Mammary microvascular endothelial cell (primary cell): ENCODE measurements around the genes FIGN, COBLL1 and XIRP2.

GRCh38 chr2:162014134-162014526 lies 59.9 kb downstream of the DPP4 start:
- RAMPAGE, long total RNA: no peak

DNA sequence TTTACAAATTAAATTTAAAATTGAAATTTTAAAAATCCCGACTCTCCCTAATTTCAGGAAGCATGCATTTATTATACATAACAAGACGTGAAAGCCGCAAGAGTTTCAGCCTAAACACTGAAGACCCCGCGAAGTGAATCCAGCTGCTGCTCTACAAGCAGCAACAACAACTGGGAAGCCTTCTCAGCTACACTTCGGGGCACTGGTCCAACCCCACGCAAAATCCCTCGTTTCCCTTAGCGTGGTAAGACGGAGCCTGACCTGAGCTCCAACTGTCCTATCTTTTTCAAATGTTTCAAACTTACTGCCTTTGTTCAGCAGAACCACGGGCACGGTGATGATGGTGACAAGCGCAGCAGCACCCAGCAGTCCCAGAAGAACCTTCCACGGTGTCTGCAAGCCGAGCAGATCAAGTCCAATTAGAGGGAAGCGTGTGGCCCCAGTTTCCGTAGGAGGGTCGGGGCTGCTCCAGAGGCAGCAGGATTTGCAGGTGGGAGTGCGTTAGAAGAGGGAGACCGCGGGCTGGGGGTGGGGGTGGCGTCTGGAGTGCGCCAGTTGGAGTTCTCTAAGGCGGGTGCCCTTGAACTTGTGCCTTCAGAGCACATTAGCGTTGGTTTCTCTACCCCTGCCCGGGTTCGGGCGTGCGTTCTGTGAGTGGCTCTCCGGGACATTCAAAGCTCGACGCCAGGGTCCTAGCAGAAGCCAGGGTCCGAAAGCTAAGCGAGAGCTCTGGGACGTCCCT lies 750 bp downstream of the DPP4 start:
- RAMPAGE, long total RNA: no peak

DNA sequence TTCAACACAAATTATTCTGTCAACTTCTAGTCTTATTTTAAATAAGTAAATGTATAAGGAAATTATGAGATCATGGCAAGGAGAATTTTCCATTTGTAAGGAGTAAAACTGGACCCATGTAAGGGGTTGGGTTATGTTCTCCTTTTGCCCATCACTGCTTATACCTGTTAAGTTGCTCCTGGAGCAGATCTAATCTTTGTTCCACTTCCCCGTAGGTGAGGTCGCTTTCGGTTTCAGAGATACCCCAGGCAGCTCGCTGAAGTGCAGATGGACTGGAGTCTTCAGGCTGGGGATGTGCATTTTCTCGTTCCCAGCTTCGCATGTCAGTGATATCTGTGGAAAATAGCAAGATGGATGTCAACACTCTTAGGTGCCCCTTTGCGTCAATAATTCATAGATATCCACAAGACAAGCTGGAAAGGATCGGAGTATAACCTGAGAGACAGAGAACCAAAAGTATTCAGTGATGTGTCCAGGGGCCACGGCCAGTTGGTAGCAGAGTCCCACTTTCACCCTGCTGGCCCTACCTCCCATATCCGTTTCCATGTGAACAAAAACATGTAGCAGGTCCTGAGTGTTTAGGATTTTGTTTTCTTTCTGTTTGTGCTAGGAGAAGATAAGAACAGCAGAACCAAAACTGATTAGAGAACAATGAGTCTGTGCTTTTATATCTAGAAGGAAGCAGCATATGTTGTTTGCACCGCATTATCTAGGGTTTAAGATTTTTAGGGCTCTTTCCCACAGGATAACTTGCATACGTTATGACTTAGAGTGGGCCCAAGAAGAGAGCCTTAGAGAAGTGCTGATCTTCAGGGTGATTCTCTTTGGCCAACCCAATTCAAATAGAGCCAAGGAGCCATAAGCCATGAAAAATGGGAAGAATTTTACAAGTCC lies 36.0 kb downstream of the GCA start:
- RAMPAGE, long total RNA: no peak

DNA sequence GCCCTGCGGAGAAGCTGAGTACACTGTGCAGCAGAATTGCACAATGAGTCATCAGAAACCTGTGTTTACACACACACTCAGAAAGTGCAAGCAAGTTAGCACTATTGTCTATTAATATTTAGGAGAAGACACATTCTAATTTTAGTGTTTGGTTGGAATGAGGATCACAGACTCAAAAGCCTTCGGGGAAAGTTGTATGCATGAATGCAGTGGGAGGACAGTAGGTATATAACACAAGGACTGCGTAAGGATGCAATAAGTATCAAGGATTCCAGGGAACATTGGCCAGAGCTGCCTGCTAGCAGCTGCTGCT lies 128.2 kb downstream of the KCNH7 start:
- RAMPAGE, long total RNA: no peak

DNA sequence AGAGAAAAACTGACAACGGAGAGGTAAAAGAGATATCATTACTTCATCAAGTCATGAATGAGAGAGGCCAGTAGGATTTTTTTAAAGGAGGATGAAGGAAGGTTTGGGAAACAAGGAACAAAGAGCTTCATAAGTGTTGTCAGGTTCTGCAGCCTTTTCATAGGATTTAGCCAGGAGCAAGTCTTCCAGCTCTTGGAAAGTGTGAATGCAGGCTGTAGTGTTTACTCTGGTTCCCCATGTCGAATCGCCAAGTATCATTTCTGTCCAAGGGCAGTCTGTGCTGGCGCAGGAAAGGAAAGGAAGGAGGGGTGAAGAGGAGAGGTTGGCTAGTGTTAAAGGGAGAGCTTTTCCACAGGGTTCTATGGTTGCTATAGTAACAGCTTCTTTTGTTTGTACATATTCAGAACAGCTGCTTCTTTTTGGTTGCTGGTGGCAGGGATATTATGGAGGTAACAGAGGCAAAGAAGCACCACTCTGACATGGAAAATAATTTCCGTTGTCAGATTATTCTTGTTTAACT lies 70.0 kb downstream of the KCNH7 start:
- RAMPAGE, long total RNA: no peak

DNA sequence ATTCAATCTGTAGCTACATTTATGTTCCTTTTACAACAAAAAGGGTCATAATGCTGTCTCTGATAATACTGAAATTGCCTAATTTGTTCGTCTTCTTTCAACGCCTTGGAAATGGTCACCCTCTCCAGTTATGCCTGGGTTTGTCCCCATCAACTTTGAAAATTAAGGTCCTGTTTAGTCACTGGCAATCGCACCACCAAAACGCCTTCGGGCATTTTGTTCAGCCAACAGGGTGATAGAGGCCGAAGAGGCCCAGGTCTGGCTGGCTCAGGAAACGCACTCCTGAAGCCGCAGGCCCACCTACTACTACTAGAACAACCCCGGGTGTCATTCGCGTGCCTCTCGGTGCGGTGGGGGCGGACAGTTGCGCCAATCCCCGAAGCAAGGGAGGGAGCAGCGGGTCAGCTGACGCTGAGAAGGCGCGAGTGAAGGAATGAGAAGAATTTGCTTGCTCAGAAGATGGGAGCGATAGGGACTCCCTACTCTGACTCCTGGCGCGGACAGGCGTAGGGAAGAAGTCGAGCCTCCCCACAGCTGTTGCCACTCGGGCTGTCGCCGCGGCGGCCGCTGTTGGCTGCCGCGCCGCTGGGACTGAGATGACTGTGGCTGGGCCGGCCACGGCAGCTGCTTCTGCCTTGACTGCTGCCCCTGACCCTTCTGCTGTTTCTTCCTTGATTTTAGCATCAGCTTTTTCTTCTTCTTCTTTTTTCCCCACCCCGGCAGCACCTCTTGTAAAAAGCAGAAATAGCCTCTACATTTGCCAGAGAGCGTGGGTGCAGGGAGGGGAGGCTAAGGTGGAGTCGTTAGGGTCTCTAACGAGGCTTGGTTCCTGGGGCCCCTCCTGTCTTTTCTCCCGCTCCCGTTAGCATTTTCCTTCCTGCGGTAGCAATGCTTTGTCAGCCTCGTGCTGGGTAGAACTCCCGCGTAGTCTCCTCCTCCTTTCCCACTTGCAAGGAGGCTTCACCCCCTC lies 387.6 kb downstream of the FIGN start:
- RAMPAGE, long total RNA: no peak

GRCh38 chr2:163348880-163349428 lies 386.9 kb downstream of the FIGN start:
- RAMPAGE, long total RNA: no peak

- RAMPAGE, long total RNA: no peak
Observed at GRCh38 chr2:163593046-163593303, 142.8 kb downstream of the FIGN start.

GRCh38 chr2:163735503-163736528 lies at the start of gene FIGN:
FIGN (minus strand) TSS chr2:163736008.
- RAMPAGE, long total RNA: no peak

DNA sequence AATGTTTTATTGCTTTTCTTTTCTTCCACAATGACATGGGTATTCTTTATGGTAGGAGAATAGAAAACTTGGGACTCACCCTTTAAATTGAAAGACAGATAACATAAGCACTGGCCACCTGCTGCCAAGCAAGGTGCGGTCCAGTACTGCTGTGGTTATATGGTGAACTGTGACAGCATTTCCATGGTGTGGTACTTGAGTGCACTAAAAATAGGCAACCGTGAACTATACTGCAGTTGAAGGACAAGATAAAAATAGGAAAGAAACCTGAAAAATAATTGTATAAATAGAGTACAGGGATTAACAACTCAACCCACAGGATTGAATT lies 54.4 kb upstream of the GRB14 start:
- RAMPAGE, long total RNA: no peak

GRCh38 chr2:164700528-164700989 lies 79.3 kb upstream of the GRB14 start:
- RAMPAGE, long total RNA: no peak

- RAMPAGE, long total RNA: no peak
Observed at GRCh38 chr2:164711662-164712251, 90.5 kb upstream of the GRB14 start.

GRCh38 chr2:164841656-164842441 lies at the start of gene COBLL1:
COBLL1 (minus strand) TSS chr2:164841823.
- RAMPAGE, long total RNA: no peak

DNA sequence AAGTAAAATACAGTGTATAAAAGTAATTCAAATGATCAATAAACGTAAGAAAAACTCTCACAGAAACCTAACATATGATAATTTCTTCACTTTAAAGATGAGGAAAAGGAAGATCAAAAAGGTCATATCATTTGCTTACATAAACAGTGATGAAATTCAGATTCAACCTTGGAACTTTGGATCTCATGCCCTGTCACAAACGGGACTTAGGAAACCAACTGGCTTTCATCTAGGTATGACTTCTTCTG lies 45.7 kb upstream of the COBLL1 start:
- RAMPAGE, long total RNA: no peak

DNA sequence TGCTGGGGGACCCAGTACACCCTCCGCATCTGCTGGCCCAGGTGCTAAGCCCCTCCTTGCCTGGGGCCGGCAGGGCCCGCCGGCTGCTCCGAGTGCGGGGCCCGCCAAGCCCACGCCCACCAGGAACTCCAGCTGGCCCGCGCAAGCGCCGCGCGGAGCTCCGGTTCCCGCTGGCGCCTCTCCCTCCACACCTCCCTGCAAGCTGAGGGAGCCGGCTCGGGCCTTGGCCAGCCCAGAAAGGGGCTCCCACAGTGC lies 39.6 kb upstream of the SLC38A11 start:
- RAMPAGE, long total RNA: no peak

- RAMPAGE, long total RNA: no peak
Observed at GRCh38 chr2:165274575-165275174, 35.5 kb downstream of the SCN2A start.

DNA sequence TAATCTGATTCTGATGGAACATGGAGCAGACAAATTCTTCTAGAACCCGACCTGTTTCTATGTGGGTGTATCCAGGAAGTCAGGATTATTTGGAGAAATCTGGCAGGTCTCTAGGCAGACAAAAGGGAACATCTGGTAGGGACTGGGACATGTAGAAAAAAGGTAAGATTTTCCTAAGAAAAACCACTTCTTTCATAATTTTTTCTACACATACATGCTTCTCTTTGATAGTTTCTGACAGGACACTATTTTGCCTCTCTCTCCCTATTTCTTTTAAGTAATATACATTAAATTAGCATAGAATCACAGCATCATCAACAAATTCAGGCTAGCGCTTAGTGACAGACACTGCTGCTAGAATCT lies at the start of gene XIRP2:
Gene XIRP2 (plus strand): TSS at position 85 of the 363 bp plus-strand sequence.
- RAMPAGE, long total RNA: no peak

DNA sequence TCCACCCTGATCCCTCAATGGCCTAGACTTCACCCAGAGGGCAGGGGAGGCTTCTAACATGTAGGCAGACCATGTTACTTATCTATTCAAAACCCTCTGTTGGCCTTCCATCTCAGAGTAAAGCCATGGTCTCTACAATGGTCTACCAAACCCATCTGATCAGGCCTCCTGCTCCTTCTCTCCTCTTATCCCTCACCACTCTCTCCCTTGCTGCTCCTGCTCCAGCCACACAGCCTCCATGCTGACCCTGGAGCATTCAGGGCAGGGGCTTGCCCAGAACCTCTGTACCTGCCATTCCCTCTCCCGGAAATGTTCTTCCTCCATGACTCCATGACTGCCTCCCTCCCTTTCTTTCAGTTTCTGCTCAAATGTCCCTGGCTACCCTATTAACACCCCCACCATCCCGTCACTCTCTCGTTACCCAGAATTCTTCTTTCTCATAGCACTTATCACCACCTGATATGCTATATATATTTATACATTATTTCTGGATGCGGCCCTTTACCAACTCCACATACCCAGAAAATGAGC lies 277.6 kb downstream of the STK39 start:
- RAMPAGE, long total RNA: no peak

DNA sequence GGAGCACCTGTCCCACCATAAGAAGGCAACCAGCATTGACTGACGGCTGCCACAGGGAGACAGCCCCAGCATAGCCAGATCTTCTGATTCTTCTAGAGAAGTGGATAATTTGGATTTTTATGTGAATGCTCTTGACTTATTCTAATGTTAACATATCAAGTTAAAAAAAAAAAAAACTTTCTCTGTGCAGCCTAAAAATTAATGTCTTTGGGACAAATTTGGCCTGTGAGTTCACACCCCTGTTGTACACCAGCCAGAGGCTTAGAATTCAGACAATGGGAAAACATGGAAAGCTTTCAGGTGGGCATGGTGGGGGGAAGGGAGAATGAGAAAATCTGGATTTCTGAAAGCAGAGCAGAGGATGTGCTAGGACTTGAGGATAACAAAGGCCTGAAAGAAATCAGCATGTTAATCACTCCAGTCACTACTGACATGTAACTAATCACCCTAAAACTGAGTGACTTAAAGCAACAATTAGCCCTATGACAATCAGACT lies 163.5 kb downstream of the STK39 start:
- RAMPAGE, long total RNA: no peak

- RAMPAGE, long total RNA: no peak
Observed at GRCh38 chr2:169074043-169075003, 5.0 kb downstream of the DHRS9 start.